Mesothelial cell of epicardium (in vitro differentiated cells): ENCODE data around the gene ZNF496.

DNA sequence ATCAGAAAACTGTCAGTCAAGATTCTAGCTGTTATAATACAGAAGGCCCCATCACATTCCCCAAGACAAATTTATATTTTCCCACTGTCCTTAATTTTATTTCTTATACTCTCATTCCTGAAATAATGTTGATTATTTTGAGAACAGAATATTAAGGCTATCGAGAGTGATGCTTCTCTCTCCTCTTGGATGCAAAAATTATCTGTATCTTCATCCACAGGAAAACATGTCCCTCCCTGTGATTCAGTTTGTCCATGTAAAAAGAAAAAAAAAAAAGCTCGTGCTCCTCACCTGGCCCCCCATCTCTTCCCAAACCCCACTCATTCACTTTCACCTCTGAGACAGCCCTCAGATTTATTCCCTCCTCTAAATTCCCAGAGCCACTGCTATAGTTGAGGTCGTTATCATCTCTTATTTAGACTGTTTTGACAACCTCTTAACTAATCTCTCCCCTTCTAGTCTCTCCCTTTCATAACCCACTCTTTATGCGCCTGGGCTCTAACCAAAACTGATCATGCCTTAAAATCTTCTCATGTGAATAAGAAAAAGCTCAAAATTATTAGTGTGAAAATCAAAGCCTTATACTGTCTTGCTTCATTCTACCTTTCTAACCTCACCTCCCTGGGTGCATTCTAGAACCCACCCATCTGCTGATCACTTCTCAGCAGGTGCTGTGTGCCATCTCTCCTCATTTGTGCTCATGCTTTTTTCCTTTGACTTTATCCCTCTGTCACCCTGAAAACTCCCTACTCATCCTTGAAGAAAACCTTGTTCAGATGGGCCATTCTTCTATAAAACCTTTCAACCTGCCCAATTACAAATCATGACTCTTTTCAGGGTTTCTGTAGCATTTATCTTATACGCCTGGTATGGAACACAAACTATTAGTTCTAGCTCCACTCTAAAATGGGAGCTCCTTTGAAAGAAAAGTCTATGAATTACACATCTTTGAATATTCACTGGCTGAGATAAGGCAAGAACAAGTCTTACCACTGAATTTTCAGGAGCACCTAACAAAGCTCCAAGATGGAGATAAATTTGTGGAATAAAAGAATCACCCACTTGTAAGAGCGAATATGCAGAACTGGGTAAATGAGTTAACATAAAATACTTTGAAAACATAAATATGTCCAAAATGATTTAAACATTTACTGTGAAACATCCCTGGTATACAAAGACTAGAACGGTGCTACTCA is 403.5 kb downstream of the SMYD3 start:
- PRO-cap, result no peak

GRCh38 chr1:246170349-246170881 is 336.7 kb downstream of the SMYD3 start:
- PRO-cap, result no peak

DNA sequence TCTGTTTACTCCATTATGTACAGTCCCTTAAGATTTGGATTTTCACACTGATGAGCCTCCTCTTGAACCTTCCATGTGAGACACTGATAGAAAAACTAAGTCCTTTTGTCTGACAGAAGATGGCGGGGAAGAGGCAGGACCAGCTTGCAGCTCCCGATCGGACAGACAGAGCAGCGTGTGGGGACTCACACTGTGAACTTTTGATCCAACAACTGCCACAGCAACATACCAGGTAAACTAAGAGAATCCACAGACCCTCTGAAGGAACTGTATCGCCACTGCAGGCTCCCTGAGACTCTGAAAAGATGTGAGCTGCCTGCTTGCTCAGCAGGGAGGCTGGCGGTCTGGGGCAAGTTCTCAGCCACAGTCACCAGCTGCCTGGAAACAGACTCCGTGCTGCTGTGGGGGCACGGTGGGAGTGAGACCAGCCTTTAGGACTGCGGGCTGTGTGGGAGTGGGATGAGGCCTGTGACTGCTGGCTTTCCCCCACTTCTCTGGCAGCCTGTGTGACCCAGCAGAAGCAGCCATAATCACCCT is 151.8 kb downstream of the SMYD3 start:
- PRO-cap, result no peak

DNA sequence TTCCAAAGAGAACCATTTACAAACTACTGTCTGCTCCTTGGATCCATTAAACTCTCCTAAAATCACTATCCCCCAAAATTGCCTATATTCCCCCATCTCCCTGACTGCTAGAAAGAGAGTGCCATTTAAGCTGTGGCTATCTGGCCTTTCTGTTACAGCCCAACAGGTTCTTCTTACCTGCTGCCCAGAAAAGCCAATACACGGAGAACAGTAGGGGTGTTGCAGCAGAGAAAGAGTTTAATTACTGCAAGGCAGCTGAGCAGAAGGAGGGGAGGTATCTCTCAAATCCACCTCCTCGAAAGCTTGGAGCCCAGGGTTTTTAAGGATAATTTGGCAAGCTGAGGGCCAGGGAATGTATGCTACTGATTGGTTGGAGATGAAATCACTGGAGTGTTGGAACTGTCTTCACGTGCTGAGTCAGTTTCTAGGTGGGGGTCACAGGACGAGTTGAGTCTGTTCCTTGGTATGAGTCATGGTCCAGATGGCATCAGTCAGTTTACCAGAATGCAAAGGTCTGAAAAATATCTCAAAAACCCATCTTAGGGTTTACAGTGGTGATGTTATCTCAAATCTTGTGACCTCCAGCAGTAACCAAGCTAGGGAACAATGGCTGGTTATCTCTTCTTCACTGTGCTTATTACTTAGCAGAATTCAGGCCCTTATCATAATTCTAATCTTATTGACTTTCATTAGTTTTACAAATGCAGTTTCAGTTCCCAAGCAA is 89.8 kb downstream of the SMYD3 start:
- PRO-cap, result no peak

DNA sequence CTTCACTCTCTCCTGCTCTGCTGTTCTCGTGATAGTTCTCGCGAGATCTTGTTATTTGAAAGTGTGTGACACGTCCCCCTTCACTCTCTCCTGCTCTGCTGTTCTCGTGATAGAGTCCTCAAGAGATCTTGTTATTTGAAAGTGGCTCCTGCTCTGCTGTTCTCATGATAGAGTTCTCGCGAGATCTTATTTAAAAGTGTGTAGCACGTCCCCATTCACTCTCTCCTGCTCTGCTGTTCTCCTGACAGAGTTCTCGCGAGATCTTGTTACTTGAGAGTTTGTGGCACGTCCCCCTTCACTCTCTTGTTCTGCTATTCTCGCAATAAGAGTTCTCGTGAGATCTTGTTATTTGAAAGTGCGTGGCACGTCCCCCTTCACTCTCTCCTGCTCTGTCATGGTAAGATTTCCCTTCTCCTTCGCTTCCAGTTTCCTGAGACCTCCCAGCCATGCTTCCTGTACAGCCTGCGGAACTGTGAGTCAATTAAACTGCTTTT is 47.9 kb downstream of the SMYD3 start:
- PRO-cap, result no peak

GRCh38 chr1:246565229-246565756 is 768 bp downstream of the TFB2M start:
- PRO-cap, result no peak

DNA sequence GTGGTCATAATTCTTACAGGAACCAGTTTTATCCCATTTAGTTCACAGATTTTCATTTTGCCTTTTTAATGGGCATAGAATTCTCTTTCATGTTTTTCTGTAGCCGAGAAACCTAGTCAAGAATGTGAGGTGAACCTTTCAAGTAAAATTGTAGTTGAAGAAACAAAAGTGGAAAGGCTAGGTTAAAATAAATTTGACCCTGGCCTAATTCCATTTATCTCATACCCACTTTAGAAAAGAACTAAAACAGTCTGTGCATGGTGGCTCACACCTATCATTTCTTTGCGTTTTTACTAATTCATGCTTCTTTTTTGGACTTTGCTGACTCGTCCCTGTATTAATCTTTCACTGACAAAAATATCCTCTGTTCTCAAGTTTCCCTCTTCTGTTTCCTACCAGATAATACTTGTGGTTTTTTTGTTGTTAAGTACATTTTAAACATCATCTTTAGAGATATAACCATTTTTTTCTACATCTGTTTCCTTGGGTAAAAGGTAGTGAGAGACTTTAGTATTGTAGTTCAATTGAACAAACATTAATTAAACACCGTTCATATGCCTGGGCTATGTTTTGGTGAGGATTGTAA is 11.4 kb downstream of the CNST start:
- PRO-cap, result no peak

DNA sequence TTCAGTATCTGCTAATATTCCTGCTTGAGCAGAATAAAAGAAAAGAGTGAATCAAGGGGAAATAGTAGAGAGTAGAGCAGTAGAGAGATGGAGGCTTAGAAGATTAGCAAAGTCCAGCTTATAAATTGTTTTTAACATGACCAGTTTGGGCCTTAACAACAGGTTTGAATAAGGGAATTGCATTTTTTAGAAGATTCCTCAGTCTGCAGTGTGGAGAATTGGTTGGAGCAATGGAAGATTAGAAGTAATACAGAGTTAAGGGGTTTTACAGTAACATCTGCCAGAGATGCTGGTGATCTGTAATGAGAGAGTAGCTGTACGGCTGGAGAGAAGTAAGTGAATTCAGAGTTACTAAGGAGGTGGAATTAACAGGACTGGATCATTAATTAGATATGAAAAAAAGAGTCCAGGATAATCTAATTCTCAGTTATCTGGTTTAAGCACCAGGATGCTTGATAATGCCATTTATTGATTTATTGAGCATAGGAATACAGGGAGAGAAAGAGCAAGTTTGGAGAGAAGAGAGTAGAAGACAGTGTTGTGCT is 34.0 kb downstream of the CNST start:
- PRO-cap, result no peak

DNA sequence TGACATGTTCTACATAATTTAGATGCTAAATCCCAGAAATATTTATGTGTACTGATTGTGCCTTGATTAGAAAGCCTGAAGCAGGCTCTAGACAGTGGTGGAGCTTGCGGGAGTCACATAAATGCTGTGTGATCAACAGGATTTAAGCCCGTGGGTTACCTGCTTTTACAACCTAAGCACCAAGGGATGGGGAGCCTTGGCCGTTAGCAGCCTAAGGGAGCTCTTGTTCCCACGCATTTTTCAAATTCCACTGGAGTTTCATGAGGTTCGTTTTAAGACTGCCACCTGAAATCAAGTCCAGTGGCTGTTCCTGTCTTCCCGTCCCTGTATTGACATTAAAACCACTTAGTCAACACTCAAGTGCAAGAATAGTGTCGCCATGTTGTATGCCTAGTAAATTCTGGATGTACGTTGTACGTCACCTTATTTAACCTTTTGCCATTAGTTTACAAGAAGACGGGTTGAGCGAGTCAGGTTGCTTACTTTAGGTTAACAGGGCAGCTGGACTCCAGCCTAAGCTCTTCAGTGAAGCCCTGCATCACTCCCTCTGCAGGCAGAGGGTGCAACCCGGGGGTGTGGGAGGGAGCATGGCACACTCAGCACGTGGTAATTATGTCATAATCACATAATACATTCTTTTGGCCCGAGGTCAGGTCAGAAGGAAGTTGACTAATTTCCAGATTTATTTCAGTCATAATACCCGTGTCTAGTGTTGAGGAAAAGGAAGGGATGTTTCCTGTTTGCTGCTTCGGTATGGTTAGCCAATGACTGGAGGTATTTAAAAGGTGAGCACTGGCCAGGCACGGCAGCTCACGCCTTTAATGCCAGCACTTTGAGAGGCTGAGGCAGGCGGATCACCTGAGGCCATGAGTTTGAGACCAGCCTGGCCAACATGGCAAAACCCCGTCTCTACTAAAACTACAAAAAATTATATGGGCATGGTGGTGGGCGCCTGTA is 42.5 kb downstream of the CNST start:
- PRO-cap, result no peak

GRCh38 chr1:246689563-246690032 is 34.6 kb upstream of the SCCPDH start:
- PRO-cap, result no peak

- PRO-cap, result no peak
Measured at GRCh38 chr1:246699071-246699597, 25.1 kb upstream of the SCCPDH start.

GRCh38 chr1:246794766-246795167 is 70.6 kb downstream of the SCCPDH start:
- PRO-cap, result no peak

DNA sequence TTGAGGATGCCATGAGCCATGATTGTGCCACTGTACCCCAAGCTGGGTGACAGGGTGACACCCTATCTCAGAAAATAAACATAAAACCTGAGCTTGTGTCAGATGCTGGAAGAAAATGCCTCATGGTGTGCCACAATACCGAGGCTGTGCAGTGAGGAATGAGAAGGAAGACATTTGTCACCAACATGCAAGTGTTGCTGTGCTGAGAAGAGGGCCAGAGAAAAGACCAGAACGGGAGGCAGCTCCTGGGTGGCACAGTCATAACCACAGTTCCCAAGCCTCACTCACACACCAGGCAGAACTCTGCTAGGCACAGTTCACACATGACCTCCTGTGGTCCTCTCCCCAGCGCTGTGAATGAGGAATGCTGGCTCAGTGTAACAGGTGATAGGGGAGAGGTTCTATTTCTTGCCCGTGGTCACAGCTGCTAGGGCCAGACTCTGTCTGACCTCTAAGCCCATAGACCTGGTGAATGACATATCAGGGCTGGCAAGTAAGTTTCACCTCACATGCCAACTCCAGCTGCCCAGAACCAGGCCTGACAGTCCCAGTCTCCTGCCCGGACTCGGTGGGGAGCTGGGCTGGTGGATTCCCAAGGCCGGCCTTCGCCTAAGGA is 74.2 kb downstream of the SCCPDH start:
- PRO-cap, result no peak

- PRO-cap, result no peak
Measured at GRCh38 chr1:247171145-247171743, 576 bp downstream of the ZNF124 start.

DNA sequence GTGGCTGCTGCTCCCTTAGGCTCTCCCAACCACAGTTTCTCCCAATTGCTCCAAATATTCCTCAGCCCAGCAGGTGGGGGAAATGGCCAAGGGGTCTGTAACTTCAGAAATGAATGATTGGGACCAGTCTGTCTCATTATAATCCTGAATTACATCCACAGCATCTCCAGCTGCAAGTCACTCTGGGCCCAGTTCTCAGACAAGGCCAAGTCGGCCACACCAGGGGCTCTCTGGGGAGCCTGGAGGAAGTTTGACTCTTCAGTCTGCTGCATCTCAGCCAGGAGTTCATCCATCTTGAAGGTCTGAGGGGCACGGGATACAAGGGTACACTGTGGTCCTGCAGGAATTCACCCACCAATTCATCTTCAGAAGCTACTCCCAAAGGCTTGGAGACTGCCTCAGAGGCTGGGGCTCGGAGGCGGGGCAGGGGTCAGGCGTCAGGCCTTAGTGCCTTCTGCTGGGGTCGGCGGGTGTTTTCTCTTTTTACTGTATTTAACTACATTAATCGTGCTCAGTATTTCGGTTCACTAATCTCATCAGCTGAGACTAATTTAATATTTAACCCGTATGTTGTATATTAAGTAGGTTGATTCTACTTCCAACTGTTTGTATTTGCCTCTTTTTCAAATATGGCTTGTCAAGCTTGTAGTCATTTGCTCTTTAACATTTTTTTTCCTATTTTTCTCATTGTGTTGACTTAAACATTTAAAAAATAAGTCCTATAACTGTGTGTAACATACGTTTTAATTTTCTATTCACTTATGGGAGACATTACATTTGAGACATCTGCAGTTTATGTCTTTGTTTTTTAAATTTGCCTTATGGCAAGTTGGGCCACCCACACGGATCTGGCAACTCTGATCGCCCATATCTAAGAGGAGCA is 13.4 kb upstream of the ZNF124 start:
- PRO-cap, result no peak

DNA sequence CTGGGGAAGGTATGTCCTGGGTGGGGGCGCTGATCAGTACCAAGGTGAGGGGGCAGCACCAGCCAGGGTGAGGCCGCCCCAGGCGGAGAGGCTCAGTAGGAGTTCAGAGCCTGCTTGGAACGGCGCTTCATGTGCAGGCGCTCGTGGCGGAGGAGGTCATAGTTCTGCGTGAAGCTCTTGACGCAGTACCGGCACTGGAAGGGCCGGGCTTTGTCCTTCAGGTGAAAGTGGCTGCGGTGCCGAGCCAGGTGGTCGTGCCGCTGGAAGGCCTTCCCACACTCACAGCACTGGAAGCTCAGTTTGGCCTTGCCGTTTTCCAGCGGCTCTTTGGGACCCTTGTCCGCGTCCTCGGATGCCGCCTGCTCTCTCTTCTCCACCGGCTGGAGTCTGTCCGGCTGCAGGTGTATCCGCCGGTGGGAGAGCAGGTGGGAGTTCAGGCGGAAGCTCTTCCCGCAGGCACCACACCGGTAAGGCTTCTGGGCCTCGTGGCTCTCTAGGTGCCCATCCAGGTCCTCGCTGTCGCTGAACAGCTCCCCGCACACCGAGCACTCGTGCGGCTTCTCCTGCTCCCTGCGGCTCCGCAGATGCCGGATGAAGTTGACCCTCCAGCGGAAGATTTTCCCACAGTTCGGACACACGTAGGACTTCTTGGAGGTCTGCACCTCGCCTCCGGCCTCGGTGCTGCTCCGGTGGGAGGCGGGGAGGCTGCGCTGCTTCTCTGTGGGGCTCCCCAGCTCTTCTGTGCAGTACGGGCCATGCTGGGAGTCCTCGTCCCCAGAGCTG is 31.0 kb downstream of the ZNF496 start:
- PRO-cap, result no peak

- PRO-cap, result bidirectional peak, plus-strand start at chr1:247331321, minus-strand start at chr1:247331221
Measured at GRCh38 chr1:247331253-247331494, 493 bp downstream of the ZNF496 start.

DNA sequence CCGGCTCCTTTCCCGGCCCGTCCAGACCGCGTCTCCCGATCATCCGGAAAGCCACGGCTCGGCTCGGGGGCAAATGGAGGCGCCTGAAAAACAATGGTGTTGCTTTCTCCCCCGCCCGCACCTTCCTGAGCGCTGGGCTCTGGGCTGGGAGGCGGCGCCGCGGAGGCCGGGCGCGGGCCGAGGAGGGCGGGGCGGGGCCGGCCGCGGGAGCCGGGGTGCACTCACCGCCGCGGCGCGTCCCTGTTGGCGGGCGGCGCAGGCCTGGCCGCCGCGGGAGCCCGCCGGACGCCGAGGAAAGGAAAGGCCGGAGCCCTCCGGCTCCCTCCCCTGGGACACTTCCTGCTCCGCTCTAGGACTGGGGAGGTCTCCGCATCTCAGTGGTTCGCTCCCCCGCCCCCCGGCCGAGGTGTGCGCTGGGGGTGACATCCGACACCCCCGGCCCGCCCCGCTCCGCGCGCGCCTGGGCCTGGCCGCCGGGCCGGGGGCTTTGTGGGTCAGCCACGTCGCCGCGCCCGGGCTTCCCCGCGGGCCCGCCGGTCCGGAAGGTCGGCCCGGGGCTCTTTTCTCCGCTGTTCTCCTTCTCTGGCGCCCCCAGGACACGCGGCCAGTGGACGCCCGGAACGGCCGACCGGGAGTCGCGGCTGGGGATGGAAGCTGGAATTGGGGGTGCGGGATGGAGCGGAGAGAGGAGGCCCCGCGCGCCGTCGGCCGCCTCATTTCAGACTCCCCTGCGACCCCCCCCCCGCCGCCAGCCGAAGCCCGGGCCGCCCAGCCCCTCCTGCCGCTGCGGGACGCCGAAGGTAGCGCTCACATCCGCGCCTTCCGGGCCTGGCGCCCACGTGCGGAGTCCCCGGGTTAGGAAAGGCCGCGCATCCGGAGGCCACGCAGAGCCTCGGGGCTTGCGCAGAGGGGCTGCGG is at the start of gene ZNF496:
ZNF496 (minus strand) TSS at position 303 of the 918 bp plus-strand sequence.
- PRO-cap, result bidirectional peak, plus-strand start at position 243 of the sequence, minus-strand start at position 127 of the sequence

DNA sequence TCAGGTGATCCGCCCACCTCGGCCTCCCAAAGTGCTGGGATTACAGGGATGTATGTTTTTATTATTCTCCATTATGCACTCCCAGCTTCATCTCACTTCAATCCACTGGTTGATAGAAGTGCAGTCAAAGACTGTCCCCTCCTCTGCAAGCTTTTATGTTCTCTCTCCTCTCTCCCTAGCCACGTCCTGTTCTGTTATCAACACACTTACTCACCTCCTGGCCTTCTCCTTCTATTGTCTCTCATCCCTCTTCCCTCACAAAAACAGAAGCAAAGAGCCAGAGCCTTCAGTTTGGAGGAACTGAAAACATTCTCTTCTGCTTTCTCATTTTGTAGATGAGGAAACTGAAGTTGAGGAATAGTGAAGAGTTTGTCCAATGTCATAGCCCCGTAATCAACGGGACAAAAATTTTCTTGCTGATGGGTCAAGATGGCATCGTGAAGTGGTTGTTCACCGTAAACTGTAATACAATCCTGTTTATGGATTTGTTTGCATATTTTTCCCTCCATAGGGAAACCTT is 1.8 kb downstream of the NLRP3 start:
- PRO-cap, result no peak

DNA sequence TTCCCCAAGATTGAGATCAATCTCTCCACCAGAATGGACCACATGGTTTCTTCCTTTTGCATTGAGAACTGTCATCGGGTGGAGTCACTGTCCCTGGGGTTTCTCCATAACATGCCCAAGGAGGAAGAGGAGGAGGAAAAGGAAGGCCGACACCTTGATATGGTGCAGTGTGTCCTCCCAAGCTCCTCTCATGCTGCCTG is 9.3 kb downstream of the NLRP3 start:
- PRO-cap, result no peak